Mesenchymal stem cell of Wharton's jelly (primary cell): ENCODE measurements around a stretch of chr16.

- CAGE, long polyA plus RNA = no peak
These were observed 7.1 kb downstream of the TUFM start for GRCh38 chr16:28838771-28839735.

DNA sequence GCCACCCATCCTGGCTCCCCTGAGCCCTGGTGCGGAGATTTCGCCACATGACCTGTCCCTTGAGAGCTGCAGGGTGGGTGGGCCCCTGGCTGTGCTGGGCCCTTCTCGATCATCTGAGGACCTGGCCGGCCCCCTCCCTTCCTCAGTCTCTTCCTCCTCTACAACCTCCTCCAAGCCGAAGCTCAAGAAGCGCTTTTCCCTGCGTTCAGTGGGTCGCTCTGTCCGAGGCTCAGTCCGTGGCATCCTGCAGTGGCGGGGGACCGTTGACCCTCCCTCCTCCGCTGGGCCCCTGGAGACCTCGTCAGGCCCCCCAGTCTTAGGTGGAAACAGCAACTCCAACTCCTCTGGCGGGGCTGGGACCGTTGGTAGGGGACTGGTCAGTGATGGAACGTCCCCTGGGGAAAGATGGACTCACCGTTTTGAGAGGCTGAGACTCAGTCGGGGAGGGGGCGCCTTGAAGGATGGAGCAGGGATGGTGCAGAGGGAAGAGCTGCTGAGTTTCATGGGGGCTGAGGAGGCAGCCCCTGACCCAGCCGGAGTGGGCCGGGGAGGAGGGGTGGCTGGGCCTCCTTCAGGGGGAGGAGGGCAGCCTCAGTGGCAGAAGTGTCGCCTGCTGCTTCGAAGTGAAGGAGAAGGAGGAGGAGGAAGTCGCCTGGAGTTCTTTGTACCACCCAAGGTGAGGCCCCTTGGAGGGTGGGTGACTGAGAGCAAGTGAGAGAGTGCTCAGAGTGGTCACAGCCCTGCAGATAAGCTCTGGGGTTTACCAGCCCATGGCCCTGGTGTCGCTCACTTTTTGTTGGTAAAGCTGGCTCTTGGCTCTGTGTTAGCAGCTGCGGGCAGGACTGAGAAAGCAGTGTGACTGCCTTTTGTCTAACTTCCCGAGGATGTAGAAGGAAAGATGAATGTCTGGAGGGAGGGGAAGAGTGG is 3.0 kb downstream of the SH2B1 start:
- CAGE, long polyA plus RNA = no peak

DNA sequence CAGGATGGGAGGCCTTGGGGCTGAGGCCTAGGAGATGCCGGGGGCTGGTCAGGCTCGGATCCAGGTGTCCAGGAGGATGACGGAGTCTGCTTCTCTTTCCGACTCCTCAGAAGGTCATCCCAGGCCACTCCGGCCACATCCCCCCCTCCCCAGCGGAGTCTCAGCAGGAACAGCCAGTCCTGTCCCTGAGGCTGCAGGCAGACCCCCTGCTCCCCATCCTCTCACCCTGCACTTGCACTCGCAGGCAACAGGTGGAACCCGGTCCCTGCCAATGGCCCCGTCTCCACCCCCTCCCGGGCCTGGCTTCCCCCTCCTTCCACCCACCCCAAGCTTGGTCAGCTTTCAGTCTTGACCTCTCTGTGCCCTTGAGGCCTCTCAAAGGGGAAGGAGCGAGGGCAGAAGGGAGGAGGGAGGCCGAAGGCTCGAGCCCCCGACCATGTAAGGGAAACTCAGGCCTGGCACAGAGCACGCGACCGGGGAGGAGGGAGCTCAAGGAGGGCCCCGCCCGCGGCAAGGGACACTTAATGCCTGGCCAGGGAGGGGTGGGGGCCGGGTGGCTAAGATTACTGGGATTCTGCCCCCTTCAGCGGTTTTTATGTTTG is 4.4 kb downstream of the ATP2A1 start:
- CAGE, long polyA plus RNA = no peak

GRCh38 chr16:28908473-28908955 is 16.5 kb downstream of the RABEP2 start:
- CAGE, long polyA plus RNA = no peak

- CAGE, long polyA plus RNA = no peak
These were observed 837 bp downstream of the CD19 start for GRCh38 chr16:28932708-28932907.

DNA sequence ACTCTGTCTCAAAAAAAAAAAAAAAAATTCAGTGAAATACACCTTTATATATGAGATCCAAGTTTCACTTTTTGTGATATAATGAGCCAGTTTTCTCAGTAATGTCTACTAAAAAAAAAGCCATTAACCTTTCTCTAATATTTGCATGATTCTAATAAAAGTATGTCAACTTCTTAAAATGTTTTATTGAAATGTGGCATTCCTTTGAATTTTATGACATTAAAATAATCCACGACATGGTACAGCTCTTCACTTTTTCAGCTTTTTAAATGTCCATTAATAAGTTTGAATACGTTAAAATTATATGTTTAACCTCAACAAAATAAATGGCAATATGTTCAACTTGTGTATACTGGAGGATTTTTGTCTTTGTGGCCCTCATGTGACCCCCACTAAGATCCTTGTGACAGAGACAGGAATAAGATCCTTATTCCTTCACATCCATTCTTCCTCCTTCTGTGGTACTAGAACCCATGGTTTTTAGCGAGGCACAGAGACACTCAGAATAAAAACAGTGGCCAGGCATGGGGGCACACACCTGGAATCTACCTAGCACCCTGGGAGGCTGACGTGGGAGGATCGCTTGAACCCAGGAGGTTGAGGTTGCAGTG is 7.7 kb upstream of the SPNS1 start:
- CAGE, long polyA plus RNA = no peak

DNA sequence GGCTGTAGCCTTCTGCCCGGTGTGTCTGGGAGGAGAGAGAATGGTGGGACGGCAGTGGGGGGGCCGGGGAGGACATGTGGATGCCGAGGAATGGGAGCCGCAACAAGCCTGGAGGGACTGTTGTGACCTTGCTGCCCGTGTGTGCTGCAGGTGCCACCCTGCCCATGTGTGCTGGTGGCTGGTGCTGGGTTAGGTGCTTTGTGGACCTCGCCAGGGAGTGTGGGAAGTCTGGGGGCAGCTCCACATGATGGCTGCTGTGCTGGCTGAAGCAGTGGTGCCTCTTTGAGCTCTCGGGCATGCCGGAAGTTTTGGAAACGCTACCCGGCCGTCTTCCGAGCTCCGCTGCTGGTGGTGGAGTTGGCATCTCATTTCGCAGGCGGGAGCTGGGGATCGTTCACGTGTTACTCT is 132.2 kb downstream of the LAT start:
- CAGE, long polyA plus RNA = no peak

DNA sequence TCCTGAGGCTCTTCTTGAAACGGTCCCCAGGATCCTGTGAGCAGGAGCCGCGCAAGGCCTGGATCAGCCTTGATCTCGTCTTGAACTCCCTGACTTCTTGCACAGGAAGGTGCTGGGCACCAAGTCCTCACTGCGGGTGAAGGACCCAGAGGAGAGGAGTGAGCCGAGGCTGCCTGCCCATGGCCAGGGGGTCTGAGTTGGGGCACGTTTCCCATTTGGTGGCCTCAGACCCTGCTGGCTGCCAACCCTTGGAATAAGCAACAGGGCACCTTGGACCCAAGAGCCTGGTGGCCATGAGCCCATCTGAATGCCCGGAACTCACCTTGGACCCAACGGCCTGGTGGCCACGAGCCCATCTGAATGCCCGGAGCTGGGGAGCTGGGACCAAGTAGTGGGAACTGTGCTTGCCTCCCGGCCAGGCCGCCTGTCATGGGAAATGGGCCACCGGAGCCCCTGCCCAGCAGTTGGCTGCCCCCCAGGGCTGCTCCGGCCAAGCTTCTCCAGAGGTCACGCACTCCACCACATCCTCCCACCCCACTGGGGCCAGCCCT is 146.0 kb downstream of the LAT start:
- CAGE, long polyA plus RNA = no peak

GRCh38 chr16:29154666-29155434 is 170.0 kb downstream of the LAT start:
- CAGE, long polyA plus RNA = no peak

GRCh38 chr16:29266326-29267056 is 140.0 kb downstream of the NPIPB11 start:
- CAGE, long polyA plus RNA = no peak

DNA sequence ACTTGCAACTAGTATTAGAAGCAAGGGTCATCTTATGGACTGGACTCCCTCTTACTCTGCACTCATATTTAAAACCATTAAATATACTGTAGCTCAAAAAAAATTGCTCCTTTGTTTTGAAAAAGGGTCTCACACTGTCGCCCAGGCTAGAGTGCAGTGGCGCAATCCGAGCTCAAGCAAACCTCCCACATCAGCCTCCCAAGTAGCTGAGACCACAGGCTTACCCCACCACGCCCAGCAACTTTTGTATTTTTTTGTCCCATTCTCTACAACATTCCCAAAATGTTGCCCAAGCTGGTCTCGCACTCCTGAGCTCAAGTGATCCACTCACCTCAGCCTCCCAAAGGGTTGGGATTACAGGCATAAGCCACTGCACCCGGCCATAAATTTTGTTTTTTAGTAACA is 91.0 kb upstream of the SPN start:
- CAGE, long polyA plus RNA = no peak

- CAGE, long polyA plus RNA = no peak
These were observed 67.6 kb upstream of the SPN start for GRCh38 chr16:29595433-29595957.

GRCh38 chr16:29611607-29611986 is 51.5 kb upstream of the SPN start:
- CAGE, long polyA plus RNA = no peak

DNA sequence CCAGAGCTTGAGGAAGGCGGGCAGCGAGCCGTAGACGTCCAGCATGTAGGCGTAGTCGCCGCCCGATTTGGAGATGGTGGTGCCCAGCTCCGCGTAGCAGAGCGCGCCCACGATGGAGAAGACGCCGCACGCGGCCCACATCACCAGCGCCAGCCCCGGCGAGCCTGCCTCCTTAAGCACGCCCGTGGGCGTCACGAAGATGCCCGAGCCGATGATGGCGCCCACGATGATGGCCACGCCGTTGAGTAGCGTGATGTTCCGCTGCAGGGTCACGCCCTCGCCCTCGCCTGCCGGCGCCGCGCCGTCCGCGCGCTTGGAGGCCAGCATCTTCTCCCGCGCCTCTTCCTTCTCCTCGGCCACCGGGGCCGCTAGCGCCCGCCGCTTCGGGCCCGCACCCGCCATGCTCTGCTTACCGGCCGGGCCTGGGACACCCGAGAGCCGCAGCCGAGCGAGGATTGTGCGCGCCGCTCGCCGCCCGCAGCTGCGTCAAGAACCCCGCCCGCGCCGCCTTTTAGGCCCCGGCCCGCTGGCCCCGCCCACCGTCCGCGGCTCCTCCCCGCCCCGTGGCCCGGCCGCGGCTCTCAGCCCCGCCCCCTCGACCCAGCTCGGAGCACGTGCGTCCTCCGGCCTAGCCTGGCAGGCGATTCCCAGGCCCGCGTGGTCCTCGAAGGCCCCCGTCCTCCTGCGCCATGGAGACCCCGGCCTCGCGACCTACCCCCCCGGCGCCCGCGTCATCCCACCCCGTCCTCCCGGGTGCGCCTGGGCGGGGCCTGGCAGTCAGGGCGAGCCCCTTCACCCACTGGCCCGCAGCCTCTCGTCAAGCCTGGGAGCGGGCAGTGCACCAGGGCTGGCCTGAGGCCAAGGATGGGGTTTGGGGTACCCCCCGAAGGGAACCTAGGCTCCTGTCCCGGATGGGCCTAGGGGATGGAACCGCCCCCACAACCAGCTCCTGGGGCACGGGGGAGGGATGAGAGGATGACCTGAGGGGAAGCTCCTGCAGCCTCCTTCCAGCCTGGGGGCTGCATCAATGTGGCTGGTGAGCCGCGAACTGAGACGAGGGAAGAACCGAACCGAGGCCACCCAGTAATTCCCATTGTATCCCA is 49.5 kb upstream of the SPN start:
- CAGE, long polyA plus RNA = no peak

- CAGE, long polyA plus RNA = no peak
These were observed 18.3 kb downstream of the QPRT start for GRCh38 chr16:29697186-29697809.

DNA sequence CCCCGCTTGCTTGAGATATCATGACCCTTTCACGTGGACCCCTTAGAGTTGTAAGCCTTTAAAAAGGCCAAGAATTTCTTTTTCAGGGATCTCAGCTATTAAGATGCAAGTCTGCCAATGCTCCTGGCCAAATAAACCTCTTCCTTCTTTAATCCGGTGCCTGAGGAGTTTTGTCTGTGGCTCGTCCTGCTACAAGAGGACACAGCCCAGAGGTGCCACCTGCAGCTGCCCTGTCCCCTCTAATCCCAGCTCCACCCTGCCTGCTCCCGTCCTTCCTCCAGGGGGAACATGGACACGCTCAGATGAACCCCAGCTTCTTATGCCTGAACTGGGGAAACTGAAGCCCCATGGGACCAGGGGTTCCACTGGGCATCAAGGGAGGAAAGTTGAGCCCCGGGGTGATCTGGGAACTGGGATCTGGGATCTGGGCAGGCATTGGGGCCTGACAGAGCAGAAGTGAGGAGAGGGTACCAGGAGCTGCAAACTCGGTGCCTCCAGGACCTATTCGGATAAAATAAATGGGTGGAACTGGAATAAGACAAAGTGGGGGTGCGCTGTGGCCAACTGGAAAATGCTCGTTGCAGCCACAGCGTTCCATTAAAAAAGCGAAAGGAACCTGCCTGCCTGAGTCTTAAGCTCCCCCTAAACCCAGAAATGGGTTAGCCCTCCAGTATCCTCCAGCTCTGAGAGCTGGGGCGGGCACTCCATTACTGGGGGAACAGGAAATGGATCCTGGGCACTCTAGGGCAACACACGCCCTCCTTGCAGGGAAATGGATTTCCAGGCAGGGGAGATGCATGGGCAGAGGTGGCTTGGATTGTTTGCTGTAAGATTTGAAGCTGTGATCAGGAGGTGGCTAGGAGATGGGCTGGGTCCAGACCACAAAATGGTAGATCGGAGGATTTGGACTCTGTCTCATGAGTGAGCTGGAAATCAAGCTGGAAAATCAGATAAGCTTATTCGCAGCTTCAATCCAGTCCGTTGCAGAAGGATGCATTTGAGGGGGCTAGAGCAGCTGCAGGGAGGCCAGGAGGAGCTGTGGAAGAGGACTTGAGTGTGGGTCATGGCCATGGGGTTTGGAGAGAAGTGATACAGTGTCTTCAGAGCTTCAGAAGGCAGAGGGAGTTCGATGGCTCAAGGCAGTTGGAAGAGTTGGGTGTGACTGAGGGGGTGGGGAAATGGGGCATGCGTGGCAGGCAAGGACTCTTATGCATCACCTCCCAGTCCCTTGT is 20.0 kb downstream of the QPRT start:
- CAGE, long polyA plus RNA = no peak

DNA sequence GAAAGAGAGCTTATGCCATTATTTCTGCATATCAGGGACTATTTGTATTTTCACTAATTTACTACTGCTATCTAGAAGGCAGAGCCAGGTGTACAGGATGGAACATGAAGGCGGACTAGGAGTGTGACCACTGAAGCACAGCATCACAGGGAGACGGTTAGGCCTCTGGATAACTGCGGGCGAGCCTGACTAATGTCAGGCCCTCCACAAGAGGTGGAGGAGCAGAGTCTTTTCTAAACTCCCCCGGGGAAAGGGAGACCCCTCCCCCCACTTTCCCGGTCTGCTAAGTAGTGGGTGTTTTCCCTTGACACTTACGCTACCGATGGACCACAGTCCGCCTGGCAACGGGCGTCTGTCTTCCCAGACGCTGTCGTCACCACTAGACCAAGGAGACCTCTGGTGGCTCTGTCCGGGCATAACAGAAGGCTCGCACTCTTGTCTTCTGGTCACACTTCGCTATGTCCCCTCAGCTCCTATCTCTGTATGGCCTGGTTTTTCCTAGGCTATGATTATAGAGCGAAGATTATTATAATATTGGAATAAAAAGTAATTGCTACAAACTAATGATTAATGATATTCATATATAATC is 24.3 kb downstream of the C16orf54 start:
- CAGE, long polyA plus RNA = no peak

- CAGE, long polyA plus RNA = no peak
These were observed 1.2 kb downstream of the C16orf54 start for GRCh38 chr16:29744403-29745120.

GRCh38 chr16:29746886-29747379 is 1.1 kb upstream of the C16orf54 start:
- CAGE, long polyA plus RNA = no peak

- CAGE, long polyA plus RNA = no peak
These were observed 1.0 kb downstream of the MAZ start for GRCh38 chr16:29807083-29807989.